ENCODE measurements around a stretch of chr17.

DNA sequence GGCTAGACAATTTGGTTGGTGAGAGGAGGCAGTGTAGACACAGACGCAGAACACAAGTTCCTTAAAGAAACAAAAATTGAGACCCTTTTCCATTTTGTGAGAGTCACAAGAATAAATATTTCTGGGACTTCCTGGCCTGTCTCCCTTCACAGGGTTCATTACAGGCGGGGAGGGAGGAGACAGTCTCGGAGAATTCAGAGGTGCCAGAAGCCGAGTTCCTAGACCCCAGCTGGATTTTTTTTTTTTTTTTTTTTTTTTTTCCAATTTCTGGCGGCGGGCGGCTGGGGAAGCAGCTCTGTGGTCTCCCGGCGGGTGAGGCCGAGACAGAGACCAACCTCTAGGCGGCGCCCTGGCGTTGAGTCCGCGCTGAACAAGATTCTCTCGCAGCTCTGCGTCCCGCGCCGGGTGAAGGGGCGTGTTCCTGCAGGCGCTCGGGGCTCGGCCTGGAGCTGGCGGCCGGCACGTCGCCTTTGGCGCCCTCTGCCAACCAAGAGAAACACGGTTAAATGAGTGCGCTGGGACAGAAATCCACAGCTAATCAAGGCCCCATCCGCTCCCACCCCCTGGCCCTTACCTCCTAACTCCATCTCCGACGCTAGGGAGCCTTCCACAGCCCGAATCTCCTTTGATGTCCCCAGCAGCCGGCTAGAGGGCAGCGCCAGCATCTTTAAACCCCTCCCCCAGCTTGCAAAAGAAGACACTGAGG is 10.3 kb upstream of the HOXB9 start:
- PRO-cap, 3 experiments: no peak in any of the 3 experiments
- RAMPAGE, long total RNA: no peak
- RRBS, 2 experiments: 2 to 5% methylated on average over 14 of the region's 37 CpGs

DNA sequence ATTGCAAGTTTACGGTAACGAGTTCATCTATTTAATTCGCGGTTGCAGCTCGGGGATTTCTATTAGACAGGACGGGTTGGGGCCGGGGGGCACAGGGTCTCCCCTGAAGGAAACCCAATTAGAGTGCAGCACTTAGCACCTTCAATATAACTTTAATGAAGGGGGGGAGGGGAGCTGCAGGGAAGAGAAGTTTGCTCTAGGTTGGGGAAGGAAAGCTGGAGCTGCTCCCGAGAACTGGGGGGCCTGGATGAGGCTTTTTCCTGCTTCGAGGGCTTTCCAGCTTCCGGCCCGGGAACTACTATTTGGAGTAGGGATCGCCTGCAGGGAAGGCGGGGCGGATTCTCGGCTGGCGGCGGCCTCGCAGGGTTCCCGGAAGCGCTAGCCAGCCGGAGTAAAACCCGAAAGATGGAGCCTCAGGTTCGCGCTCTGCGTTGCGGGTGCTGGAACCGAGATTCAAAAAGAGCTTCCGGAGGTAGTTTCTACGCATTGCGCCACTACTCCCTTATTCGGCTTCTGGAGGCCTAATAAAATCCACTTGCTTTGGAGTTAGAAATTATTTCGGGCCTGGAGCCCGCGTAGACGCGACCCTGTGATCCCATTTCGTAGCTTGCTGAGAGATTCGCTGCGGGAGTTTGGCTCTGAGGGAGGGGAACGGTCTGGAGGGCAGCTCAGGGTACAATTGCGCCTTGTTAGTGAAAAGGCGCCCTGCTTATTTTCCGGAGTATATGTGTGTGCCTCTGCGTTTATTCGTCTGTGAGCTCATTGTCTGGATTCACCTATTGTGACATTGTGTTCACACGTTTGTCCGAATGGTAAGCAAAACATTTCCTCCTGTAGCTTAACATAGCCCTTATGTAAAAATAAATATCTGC is 551 bp downstream of the PRAC2 start:
- PRO-cap, 3 experiments: no peak in any of the 3 experiments
- RAMPAGE, long total RNA: no peak
- RRBS, 2 experiments: 10 to 11% methylated on average over 18 of the region's 47 CpGs

DNA sequence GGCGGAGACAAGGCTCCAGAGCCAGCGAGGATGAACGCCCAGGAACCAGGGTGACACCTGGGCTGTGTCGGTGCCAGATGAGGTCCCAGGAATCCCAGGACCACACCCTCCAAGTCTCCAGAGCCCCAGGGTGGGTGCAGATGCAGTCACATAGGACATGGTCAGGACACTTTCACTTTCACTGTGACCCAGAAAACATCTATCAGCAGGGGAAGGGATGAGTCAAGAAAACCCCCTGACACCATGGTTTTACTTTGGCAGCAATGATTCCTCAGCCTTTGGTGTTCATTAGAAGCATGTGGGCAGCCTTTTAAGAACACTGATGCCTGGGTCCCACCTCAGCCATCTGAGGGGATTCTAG is 25.4 kb downstream of the TTLL6 start:
- PRO-cap, 3 experiments: no peak in any of the 3 experiments
- RAMPAGE, long total RNA: no peak
- RRBS, 2 experiments: no CpG with 5 or more reads among the region's 4 CpGs

DNA sequence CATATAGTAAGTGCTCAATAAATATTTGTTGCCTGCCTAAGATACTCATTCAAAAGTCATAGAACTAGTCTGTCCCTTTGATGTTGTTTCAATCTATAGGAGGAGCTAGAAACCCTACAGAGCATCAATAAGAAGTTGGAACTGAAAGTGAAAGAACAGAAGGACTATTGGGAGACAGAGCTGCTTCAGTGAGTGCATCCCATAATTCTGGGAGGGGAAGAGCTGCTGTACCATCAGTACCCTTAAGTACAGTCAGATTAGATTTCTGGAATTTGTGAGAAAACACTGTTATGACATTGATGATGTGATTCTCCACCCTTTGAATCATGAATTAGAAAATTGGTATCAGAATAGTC is 20.1 kb downstream of the CALCOCO2 start:
- PRO-cap, 3 experiments: no peak in any of the 3 experiments
- RAMPAGE, long total RNA: no peak

GRCh38 chr17:48871559-48872035 is 21.0 kb upstream of the ATP5MC1 start:
- PRO-cap, 3 experiments: no peak in any of the 3 experiments
- RAMPAGE, long total RNA: no peak
- RRBS, 2 experiments: no CpG with 5 or more reads among the region's 8 CpGs

DNA sequence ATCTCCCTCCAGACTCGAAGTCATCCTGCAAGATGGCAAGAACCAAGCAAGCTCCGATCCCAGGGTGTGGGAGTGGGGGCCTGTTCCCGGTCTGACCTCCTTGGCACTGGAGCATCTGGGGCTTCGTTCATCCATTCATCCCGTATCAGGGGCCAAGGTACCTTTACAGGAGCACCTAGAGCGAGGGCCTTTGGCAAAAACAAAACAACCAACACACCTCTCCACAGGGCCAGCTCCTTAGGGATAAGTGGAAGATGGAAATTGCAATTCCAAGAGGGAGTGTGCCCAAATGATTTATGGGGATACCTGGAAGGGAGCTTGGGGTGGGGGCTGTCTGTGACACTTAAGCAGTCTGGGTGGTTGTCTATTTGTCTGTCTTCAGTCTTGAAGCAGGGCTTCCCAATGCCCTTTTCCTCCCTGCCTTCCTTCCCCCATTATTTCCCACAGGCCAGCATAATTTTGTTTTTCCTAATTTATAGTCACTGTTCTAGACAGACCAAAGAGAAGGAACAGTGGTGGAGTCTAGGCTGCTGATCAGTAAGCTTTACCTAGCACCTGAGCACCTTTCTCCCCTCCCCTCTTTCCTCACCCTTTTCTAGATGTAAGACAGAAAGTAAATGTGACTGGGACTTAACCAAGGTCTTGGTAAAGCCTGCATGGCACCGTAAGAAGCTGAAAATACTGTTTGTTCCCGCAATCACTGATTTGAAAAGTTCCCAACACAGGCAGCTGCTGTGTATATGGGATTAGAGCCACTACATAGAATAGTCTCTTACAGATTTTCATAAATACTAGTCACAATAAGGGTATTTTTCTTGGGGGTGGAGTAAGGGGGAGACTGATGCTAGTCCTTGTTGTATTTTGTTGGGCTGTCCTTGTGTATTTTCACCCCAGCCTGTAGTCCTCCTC is 17.2 kb downstream of the SNF8 start:
- PRO-cap, 3 experiments: no peak in any of the 3 experiments
- RAMPAGE, long total RNA: no peak
- RRBS, 2 experiments: no CpG with 5 or more reads among the region's 8 CpGs

- PRO-cap, 3 experiments: no peak in any of the 3 experiments
- RAMPAGE, long total RNA: no peak
- RRBS, 2 experiments: 9% methylated on average over 24 to 27 of the region's 43 CpGs
These were observed 2.0 kb upstream of the IGF2BP1 start for GRCh38 chr17:48994782-48995933.

DNA sequence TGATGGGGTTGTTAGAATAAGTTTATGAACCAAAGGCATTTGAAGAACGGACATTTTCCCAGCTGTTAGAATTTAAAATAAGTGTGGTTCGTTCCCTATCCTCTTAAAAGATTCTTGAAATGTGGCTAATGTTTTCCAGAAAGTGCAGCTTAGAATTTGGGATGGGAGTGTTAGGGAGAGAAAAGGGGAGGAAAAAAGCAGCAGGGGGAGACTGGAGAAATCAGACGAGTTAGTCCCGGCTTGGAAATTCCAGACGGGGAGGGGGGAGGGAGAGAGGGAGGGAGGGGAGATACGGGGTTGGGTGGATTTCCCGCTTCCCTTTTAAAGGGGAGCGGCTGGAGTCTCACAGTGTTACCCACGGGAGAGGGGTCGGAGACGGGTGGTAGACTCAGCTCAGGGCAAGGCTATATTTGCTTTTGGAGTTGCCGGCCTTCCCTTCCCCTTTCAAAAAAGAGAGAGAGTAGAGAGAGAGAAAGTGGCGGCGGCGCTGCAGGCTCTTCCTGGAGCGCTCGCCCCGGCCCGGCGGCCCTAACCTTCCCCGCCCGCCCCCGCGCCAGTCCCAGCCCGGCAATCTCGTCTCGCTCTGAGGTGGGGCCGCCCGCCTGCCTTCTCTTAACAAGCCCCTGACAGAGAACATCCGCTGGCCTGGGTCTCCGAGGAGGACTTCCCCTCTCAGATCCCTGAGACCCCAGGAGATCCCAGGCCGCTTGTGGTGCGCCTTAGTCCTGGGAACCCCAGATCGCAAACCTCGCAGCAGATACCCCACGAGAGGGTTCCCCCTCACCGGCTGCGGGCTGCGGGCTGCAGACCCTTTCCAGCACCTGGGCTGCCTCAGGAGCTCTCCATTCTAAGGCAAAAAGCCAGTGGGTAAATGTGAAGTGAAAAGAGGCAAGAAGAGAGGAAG is 6.6 kb downstream of the IGF2BP1 start:
- PRO-cap, 3 experiments: no peak in any of the 3 experiments
- RAMPAGE, long total RNA: no peak
- RRBS, 2 experiments: 7 to 10% methylated on average over 13 of the region's 39 CpGs

GRCh38 chr17:49093126-49093457 is 39.5 kb upstream of the B4GALNT2 start:
- PRO-cap, 3 experiments: no peak in any of the 3 experiments
- RAMPAGE, long total RNA: no peak
- RRBS, 2 experiments: 50 to 56% methylated on average over 3 of the region's 9 CpGs

DNA sequence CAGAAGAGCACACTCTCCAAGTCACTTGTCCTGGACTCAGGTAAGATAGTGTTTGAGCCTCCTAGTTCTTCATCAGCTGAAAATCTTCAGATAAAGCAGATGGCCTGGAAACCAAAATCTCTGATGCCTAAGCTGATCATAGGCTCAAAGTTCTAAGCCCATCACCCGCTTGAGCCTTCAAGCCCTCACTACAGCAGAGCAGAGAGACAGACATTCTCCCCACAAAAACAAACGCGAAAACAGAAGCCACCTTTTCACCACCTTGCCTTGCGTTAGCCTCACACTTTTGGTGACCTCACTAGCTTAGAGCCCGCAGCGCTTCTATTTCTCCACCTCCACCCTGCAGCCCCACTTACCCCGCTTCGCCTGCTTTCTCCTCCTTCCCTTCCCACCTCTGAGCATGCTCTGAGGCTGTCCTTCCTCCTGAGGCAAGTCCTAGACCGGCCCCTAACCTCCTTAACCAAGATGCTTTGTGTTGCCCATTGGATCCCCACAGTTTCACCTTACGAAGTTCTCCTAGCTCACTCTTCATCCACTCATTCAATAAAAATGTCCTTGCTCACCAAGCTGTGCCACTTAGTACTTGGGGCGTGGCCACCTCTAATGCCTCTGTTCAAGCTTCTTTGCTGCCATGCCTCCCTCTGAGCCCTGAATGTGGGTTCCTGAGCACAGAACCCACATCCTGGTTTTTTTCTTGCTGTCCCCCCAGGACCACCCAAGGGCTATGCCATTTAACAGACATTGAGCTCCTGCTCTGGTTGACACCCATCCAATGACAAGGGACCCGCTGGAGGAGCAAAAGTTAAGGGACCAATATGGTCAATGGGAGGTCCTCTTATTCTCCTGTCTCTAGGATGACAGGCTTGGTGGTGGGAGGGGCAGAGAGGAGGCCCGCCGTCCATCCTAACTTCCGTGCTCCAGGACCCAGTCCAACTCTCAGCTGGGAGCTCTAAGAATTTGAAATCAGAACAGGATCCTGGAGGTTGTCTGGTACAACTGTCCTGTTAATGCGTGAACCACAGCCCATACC is 1.2 kb downstream of the GNGT2 start:
- PRO-cap, 3 experiments: no peak in any of the 3 experiments
- RAMPAGE, long total RNA: no peak
- RRBS, 2 experiments: no CpG with 5 or more reads among the region's 16 CpGs

DNA sequence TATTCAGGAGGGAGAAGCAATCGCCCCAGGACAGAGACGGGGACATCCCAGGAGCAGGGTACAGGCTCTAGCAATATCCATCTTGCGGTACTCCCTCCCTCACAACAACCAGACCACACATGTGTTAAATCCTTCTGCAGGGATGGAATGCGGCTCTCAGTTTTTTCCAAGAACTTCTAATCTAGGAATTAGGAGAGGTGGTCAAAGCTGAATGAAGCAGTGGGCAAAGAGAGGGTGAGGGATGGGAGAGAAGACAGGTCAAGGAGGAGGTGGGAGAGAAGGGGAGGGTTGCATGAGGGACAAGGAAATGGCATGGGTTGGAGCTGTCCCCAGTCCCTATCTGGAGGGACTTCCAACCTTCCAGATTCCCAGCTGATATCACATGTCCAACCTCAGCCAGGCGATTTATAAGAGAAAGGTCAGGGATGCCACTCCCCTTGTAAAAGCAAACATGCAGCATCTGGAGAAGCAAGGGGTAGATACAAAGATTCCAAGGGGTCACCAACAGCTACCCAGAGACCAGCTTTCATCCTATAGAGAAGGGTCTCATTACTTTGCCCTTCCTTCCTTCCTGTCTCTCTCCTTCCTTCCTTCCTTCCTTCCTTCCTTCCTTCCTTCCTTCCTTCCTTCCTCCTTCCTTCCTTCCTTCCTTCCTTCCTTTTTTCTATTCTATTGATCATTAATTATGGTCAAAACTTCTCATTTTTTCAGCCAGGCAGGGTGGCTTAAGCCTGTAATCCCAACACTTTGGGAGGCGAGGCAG is 2.7 kb downstream of the PHOSPHO1 start:
- PRO-cap, 3 experiments: no peak in any of the 3 experiments
- RAMPAGE, long total RNA: no peak
- RRBS, 2 experiments: no CpG with 5 or more reads among the region's 6 CpGs

DNA sequence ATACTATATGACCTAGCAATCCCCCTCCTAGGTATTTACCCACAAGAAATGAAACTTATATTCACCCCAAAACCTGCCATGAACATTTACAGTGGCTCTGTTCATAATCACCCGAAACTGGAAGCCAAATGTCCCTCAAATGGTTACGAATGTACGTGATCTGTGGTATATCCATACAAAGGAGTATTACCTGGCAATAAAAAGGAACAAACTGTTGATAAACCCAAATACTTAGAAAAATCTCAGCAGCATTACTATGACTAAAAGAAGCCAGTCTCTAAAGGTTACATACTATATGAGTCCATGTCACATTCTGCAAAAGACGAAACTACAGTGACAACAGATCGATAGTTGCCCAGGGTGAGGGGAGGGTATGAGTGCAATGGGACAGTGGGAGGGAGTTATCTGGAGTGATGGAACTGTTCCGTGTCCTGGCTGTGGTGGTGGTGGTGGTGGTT is 9.4 kb downstream of the ZNF652 start:
- PRO-cap, 3 experiments: no peak in any of the 3 experiments
- RAMPAGE, long total RNA: no peak
- RRBS, 2 experiments: no CpG with 5 or more reads among the region's 6 CpGs

- PRO-cap, 3 experiments: no peak in any of the 3 experiments
- RAMPAGE, long total RNA: no peak
- RRBS, 2 experiments: no CpG with 5 or more reads among the region's 9 CpGs
These were observed 25.5 kb upstream of the ZNF652 start for GRCh38 chr17:49387513-49388085.

DNA sequence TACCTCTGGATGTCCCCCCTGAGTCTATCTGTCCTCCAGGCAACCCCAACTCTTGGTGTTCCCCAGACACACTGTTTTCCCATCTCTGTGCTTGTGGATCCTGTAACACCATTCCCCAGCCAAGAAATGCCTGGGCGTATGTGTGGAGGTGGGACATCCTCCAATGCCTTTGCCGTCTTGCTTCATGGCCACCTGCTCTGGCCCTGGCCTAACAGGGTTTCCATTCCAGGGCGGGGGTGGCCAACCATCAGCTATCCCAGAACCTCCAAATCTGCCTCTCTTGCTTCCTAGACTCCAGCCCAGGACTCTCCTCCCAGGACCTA is 8.4 kb downstream of the NGFR start:
- PRO-cap, 3 experiments: no peak in any of the 3 experiments
- RAMPAGE, long total RNA: no peak
- RRBS, 2 experiments: no CpG with 5 or more reads among the region's 3 CpGs

GRCh38 chr17:49567726-49568568 is 7.7 kb upstream of the NXPH3 start:
- PRO-cap, 3 experiments: no peak in any of the 3 experiments
- RAMPAGE, long total RNA: no peak
- RRBS, 2 experiments: 2% methylated on average over 5 of the region's 43 CpGs

GRCh38 chr17:49576590-49577102 is 975 bp downstream of the NXPH3 start:
- PRO-cap, 3 experiments: peak in 2 of 3 experiments; most common plus-strand start chr17:49576815 (in 1); most common minus-strand start chr17:49576728 (in 1)
- RAMPAGE, long total RNA: no peak
- RRBS, 2 experiments: 2% methylated on average over 22 of the region's 43 CpGs

DNA sequence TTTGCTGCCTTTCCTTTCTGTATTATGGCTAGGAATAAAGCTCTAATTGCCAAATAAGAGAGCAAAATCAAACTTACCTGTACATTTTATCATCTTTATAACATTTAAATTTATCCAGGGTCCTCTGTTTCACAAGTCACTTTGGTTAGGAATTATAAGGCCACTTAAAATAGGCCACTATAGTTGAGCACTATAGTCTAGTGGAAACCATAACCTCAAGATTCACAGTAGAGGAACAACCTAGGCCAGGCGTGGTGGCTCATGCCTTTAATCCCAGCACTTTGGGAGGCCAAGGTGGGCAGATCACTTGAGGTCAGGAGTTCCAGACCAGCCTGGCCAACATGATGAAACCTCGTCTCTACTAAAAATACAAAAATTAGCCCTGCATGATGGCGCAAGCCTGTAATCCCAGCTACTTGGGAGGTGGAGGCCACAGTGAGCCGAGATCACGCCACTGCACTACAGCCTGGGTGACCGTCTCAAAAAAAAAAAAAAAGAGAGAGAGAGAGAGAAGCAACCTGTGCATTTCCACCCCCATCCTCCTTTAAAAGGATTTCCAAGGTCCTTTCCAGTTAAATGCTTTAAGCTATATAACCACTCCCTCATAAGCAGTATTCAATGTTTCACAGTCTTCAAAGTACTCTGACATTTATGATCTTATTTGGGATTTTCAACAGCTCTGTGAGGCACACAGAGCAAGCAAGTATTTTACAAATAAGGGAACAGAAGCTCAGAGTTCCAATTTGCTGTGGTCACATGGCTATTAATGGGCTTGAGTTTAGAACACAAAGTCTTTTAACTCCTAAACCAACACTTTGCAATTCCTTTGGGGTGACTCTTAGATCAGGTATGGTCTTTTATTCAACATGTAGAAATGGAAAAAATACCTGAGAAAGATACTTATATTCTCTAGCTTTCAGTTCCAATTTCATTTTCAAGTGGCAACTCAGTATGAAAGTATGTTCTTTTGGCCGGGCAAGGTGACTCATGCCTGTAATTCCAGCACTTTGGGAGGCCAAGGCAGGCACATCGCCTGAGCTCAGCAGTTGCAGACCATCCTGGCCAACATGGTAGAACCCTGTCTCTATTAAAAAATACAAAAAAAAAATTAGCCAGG is 31.5 kb downstream of the SPOP start:
- PRO-cap, 3 experiments: peak in 1 of 3 experiments; most common minus-strand start position 546 of the sequence (in 1)
- RAMPAGE, long total RNA: no peak
- RRBS, 2 experiments: no CpG with 5 or more reads among the region's 8 CpGs

DNA sequence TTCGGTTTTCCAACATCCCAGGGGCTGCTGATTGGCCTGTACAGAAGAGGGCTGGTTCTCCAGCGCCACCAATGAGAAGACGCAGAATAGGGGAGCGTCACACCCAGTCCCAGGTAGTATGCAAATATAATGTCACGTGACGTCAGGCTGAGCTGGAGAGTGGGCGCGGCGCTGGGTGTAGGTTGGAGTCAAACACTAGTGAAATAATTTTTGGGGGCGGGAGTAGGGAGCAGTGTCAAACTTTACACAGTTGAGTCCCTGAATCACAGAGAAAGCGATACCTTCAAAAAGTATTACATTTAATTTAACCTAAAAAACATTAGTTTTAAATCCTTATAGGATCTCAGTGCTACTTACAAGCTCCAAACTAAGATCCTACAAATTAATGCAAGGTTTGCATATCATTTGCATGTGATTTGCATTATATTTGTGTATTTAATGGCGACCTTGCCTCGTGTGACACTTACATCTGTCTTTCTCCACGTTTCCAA is 444 bp upstream of the FAM117A start:
- PRO-cap, 3 experiments: peak in 1 of 3 experiments; most common plus-strand start position 135 of the sequence (in 1)
- RAMPAGE, long total RNA: no peak
- RRBS, 2 experiments: no CpG with 5 or more reads among the region's 14 CpGs

DNA sequence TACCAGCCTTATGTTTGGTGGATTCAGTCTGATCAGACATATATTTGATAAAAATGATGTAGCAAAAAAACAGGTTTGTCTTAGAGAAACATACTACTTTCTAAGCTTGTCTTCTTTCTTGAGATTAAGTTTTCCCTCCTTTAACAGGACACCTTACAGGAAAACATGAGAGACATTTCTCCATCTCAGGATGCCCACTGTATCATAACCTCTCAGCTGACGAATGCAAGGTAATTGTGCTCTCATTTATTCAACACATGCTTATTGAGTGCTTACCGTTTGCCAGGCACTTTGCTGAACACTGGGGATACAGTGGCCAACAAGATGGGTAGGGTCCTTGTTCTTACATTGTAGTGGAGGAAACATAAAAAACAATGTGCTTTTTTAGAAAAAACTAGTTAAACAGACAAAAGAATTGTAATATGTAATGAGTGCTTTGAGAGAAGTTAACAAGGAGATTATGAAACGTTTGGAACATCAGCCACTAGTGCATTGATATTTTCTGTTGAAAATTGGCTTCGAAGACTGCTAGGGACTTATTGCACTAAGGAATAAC is 16.8 kb downstream of the KAT7 start:
- PRO-cap, 3 experiments: no peak in any of the 3 experiments
- RAMPAGE, long total RNA: no peak
- RRBS, 2 experiments: no CpG with 5 or more reads among the region's 4 CpGs

- PRO-cap, 3 experiments: no peak in any of the 3 experiments
- RAMPAGE, long total RNA: no peak
These were observed 26.4 kb downstream of the KAT7 start for GRCh38 chr17:49814941-49815140.